Placental pericyte (primary cell): ENCODE data around the genes GTF3C1 and NPIPB6.

GRCh38 chr16:27334237-27334732, 20.5 kb downstream of the IL4R start:
- CAGE, long polyA plus RNA, result no peak

DNA sequence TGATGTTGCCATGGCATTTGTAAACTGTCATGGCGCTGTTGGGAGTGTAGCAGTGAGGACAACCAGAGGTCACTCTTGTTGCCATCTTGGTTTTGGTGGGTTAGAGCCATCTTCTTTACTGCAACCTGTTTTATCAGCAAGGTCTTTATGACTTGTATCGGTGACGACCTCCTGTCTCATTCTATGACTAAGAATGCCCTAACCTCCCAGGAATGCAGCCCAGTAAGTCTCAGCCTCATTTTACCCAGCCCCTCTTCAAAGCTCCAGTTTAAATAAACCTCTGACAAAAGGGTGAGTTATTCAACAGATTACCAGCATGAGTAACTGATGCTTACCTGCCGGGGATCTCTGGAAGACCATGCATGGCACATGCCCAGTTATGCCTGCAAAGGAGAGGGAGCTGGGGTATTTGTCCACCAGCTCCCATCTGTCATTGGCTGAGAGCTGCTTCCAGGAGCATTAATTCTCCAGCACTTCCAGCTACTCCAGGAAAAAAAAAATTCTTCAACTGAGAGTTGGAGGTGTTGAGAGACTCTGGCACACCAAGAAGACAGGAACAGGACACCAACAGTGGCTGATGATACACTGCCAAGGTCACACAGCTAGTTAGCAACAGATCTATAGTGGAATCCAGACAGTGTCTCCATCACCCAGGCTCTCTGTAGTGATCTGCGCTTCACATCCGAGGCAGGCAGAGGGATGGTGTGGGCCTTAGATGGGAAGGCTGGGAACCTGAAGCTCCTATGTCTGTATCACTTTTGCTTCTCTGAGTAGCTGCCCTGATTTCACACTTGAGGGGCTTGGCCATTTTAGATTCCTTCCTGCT, 36.5 kb upstream of the IL21R start:
- CAGE, long polyA plus RNA, result no peak

DNA sequence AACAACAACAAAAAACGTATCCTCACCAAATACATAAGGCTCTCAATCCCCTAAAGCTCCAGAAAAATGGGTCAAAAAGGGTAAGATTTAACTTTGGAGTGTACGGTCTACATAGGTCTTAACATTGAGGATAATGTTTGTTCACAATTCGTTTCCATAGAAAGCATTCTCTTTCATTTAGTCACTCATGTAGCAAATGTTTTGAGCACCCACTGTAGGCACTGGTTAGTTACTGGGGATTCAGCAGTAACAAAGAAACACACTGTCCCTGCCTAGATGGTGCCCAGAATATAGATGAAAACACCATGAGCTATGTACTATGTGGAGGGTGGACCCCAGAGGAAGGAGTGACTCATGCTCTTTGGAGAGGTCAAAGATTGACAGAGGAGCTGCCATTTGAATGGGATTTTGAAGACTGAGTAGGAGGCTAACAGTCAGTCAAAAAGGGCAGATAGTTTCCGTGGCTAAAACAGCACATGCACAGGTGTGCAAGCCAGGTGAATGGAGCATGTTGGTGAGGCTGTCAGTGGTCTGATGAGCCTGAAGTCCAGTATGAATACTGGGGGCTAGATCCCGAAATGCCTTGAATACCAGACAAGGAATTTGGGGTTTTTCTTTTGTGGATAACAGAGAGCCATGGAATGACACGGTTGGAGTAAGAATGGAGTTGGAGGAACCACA, 6.0 kb downstream of the IL21R start:
- CAGE, long polyA plus RNA, result no peak

- CAGE, long polyA plus RNA, result no peak
These were observed 47.7 kb downstream of the IL21R start for GRCh38 chr16:27449452-27450277.

- CAGE, long polyA plus RNA, result no peak
These were observed at the start of gene GTF3C1 for GRCh38 chr16:27549261-27550251. GTF3C1 (minus strand) TSS chr16:27549913.

DNA sequence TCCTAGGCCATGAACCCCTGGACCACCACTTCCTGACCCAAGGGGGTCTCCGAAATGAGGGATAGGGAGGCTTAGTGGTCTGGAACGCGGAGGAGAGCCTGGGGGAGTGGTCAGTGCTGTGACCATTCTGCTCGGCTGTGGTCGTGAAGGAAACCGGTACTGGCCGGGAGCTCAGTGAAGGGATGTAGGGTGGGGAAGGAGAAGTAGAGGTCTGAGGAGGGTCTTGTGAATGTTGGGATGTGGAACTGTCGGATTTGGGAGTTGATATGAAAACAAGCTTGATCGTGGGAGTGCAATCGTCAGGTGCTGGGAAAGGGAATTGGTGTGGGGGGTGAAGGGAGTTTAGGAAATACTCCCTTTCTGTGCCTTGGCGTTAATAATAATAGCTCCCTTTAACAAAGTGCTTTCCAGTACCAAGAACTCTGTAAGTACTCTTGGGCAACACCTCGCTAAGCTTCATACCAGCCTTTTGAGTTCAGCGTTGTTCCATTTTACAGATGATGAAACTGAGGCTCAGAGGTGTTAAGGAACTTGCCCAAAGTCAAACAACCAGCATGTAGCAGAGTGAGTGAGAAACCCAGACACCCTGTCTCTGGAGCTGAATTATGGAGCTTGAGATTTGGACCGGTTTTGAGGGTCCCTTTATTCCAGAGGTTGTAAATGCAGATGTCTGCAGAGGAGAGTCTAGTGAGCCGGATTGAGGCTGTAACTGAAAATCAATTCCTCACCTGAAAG, 475 bp downstream of the KATNIP start:
- CAGE, long polyA plus RNA, result no peak

DNA sequence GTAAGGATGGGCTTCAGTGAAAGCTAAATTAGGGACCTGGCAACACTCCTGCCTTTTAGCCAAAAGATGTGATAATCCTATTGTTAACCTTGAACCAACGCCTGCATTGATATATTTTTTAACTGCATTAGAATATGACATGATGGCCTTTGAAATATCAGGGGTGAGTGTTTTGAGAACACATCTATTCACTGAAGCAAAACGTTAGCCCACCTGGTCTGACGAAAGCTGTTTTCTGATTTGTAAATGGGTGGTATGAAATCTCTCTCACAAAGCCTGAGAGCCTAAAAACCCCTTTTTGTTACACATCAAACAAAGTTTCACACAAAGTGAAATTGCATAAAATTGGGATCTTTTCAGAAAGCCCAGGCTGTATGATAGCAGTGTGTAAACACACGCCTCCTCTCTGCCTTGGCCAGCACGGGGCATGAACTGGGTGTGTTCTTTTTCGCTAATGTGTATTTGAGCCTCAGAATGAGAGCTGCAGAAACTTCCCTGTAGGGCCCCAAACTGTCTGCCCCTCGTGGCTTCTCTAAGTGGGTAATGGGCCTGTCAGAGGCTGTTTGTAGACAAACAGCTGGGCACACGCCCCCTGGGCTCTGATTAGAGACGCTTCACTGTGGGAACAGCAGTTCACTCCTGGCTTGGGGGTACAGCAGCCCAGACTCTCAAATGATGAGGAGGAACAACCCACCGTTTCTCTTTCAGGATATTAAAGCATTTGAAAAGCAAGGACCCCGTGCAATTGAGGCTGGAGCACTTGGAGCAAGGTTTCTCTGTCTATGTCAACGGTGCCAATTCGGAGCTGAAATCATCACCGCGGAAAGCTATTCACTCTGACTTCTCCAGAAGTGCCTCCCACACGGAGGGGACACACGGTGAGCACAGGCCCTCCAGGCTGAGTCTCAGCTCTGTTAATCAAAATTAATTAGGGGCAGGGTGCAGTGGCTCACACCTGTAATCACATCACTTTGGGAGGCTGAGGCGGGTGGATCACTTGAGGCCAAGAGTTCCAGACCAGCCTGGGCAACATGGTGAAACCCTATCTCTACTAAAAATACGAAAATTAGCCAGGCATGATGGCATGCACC, 78.4 kb downstream of the KATNIP start:
- CAGE, long polyA plus RNA, result no peak

GRCh38 chr16:27721356-27722056, 171.6 kb downstream of the KATNIP start:
- CAGE, long polyA plus RNA, result no peak

DNA sequence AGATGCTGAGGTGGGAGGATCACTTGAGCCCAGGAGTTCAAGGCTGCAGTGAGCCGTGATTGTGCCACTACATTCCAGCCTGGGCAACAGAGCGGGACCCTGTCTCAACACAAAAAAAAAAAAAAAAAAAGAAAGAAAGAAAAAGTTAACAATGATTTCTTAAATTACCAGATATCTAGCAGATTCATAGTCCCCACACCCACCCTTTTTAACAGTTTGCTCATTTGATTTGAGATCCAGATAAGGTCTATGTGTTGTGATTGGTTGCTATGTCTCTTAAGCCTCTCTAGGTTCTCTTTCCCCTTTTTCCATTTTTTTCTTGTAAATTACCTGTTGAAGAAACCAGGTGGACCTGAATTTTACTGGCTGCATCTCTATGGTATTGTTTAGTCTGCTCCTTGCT, 213.6 kb downstream of the KATNIP start:
- CAGE, long polyA plus RNA, result no peak

DNA sequence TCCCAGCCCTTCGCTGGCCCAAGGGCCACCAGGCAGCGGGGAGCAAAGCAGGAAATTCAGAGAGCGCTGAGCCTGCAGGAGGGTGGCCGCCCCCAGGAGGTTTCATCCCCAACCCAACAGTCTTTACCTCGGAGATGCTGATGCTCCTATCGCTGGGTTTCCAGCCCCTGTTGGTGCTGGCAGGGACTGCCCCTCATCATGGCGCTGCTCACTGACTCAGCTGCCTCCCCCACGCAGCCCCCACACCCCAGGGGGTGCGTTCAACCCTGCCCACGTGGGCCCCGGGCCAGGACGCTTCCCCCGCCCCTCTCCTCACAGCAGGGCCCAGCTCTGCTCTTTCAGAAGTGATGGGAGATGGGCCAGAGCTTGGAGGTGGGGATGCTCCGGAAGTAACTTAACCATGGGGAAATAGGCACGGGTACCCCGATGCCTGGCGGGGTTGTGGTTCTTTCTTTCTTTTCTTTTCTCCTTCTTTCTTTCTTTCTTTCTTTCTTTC, 175.5 kb downstream of the GSG1L start:
- CAGE, long polyA plus RNA, result no peak

DNA sequence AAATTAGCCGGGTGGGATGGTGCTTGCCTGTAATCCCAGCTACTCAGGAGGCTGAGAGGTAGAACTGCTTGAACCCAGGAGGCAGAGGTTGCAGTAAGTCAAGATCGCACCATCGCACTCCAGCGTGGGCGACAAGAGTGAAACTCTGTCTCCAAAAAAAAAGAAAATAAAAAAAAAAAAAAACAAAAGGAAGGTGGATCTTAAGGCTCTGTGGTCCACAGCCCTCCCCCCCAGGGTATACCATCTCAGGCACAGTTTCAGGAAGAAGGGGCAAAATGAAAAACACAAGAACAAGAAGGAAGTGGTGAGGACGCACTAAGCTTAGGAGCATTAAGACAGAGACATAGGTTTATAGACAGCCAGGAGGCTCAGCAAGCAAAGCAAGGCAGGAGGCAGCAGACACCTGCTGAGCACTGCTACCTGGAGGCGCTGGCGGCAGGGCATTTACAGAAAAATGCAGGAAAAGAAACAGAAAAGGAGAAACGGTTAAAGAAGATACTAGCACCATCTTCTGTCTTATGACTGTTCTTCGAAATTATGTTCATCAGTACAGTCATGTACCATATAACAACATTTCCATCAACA, 62.8 kb downstream of the XPO6 start:
- CAGE, long polyA plus RNA, result no peak

DNA sequence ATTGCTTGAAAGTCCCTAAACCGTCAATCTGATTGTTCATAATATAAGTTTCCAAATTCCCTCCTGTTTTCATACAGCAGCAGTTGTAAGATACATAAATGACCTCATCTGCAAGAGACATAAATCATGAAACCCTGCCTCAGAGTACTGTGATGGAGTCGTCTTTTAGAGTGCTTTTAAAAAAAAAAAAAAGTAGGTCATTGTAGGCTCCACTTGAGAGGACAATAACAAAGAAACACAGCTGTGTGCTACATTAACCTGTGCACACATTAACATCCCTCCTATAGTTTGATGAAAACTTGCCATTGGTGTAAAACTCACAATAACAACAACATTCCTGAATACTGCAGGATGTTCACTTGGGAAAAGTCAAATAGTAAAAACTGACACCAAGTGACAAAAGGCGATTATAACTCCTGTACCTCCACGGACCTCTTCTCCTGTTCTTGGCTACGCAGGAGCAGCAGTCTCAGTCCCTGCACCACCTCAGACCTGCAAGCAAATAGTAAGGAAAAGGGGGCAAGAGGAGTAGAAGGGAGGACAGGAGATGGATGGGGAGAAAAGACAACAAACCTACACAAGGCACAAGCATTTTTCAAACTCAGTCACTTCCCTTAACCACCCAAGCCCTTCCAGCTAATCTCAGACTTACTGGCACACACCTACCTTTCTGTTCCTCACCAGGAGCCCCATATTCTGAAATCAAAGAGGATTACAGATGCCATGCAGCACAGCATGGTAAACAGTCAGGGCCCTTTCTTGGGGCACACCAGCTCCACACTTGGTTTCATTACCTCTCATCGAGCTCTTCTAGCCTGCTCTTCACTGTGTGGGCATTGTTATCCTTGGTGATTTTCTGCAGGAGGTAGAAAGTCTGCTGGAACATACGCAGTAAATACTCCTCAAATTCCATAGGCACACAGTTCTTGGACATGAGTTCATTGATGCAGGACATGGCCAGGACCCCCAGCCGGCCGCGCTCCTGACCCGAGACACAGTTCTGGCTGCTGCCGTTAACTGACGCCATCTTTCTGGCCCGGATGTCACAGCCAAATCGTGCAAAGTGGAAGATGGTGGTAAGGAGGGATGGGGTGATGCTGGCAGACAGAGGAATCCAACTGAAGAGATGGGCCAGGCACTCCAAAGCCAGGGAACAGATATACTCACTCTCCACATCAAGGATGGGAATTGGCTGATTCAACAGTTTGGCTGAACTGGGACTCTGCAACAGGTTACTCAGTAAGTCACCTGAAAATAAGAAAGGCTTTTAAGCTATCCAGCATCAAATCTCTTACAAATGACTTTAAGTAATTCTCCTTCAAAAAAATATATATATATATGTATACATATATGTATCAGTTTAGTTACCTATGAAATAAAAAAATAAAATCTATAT, 56.0 kb downstream of the XPO6 start:
- CAGE, long polyA plus RNA, result no peak

GRCh38 chr16:28166492-28167387, 45.0 kb downstream of the XPO6 start:
- CAGE, long polyA plus RNA, result no peak

DNA sequence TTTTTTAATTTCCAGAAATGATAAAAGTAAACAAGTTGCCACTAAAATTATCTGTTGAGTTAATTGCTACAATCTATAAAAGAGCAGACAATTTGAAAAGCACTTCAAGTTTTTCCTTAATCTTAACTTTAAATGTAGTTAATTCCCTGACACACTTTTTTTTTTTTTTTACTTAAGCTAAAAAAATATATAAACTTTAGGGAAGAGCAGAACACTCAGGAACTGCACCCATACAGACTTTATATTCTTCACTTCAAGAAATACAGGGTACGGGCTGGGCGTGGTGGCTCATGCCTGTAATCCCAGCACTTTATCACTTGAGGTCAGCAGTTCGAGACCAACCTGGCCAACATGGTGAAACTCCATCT, 40.9 kb downstream of the XPO6 start:
- CAGE, long polyA plus RNA, result no peak

DNA sequence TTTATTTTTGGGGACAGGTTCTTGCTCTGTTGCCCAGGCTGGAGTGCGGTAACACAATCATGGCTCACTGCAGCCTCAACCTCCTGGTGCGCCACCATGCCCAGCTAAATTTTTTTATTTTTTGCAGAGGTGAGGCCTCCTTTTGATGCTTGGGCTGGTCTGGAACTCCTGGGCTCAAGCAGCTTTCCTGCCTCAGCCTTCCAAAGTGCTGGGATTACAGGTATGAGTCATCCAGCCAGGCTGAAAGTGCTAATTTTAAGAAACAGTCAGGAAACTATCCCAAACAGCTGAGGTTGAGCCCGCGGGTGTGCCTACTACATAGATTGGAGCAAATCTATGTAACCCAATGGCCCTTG, 726 bp upstream of the XPO6 start:
- CAGE, long polyA plus RNA, result no peak

- CAGE, long polyA plus RNA, result no peak
These were observed 30.1 kb upstream of the SBK1 start for GRCh38 chr16:28262226-28262532.

DNA sequence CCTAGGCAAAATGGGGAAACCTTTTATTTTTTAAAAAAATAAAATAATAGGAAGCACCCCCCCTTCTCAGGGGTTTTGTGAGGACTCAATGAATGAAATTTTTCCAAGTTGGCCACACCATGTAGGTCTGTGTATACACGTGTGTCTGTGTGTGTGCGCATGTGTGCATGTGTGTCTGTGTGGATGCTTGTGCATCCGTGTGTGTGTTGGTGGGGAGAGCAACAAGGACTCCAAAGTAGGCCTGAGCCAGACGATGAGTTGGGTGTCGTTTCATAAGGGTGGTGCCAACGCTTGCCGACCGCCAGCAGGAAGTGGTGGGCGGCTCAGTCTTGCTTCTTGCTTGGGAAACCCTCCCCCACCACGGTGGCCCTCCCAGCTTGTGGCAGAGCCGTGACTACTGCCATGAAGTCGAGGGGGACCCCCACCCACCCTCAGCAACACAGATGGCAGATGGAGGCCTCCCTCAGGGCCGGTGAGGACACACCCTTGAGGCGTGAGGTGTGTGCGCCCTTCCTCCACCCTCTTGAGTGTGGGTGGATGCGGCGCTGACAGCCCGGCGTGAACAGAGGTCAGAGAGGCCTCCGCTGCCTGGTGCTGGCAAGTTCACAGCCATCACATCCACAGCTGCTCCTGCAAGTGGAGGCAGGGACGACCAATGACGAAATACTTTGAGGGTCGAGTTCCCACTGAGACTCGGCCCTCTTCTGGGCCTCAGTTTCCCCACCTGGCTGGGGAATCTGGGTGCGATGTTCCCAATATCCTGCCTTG, 17.6 kb downstream of the SBK1 start:
- CAGE, long polyA plus RNA, result no peak

DNA sequence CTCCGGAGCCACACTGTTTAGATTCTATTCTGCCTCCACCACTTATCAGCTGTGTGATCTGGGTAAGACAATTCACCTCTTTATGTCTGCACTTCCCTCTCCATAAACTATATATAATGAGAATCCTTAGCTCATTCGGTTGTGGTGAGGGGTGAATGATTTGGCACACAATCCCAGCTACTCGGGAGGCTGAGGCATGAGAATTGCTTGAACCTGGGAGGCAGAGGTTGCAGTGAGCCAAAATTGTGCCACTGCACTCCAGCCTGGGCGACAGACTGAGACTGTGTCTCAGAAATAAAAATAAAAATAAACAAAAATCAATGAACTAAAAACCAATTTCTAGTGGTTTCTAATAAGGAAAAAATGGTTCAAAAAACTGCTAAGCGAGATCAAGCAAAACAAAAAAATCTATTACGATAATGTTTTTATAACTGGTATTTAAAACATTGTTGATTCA, at the start of gene NPIPB6:
TSS of gene NPIPB6 (minus strand) at position 168 of the 457 bp plus-strand sequence.
- CAGE, long polyA plus RNA, result no peak

GRCh38 chr16:28524618-28525319, 14.0 kb downstream of the NUPR1 start:
- CAGE, long polyA plus RNA, result no peak

GRCh38 chr16:28572999-28573430, 19.3 kb downstream of the SGF29 start:
- CAGE, long polyA plus RNA, result no peak